ENCODE results near the genes COPS7A, PTMS, GNB3, C12orf57, C1S and C1RL.

DNA sequence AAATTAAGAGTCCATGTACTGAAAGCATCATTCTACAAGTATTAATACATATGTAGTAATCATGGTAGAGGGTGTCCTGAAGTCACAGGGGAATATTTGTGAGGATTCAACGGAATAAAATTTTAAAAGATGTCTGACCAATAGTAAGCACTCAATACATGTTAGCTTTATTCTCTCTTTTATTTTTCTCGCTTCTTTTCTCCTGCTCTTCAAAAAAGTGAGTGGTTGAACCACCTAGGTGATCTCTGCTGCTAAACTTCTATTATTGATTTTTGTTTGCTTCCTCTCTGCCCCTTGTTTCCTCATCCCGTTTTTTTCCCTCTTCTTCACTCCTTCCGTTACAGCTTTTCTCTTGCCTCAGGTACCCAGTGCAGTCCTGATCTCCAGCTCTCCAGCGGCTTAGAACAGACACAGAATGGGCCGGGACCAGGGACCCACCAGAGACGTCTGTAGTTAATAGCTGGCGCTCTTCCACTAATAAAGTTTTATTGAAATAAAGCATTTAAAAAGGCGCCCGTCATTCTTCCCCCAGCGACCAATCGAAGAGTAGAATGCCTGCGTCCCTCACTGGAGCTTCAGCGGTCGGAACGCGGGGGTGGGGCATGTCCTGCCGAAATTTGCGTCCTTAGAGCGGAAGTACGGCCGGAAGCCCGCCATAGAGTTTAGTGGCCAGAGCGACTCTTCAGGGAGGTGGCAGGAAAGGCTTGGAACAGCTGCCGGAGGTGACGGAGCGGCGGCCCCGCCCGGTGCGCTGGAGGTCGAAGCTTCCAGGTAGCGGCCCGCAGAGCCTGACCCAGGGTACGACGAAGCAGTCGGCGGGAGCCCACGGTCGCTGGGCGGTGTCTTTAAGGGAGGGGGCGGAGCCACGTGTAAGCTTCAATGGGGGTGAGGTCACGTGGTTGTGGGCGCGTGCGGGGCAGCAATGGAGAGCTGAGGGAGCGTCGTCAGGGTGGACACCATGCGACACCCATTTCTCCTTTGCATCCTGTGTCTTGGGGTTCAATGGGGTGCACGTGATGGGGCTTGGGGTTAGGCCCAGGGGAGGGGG is at the start of gene COPS7A:
Gene COPS7A, plus strand, starts transcription at position 665 of the 1,048 bp plus-strand sequence.
- RRBS = 2% methylated on average over 4 of the region's 51 CpGs

DNA sequence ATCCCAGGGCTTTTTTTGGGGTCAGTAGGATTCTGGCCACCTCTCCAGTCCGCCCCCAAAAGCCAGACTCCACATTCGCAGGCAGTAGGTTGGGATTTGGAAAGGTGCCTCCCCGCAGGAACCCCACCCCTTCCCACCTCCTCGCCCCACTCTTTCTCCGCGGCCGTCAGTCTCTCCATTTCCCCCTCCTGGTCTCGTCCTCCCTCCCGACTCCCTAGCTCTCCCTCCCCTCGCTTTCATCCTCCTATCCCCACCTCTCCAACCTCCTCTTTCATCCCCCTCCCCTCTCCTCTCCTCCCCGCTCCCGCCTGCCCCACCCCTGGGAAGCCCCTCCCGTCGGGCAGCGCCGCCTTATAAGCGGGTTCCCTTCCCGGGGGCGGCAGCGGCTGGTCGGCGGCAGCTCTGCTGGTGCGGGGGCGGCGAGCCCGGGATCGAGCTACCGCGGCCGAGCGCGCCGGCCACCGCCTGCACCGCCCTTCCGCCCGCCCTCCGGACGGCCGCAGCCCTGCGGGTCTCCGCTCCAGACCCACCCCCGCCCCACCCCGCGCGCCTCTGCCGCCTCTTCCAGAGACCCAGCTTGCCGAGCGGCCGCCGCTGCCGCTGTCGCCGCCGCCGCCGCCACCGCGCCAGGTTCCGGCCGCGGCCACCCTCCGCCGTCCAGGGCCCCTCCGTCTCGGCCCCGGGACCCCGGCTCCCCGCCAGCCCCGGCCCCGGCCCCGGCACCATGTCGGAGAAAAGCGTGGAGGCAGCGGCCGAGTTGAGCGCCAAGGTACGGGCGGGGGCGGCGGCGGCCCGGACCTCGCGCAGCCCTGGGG is at the start of gene PTMS:
Gene PTMS, plus strand, starts transcription at position 382 of the 815 bp plus-strand sequence.
- RRBS = 1% methylated on average over 34 of the region's 85 CpGs

GRCh38 chr12:6768473-6769025 is 2.4 kb downstream of the PTMS start:
- RRBS = no CpG with 5 or more reads among the region's 7 CpGs

- RRBS = no CpG with 5 or more reads among the region's 13 CpGs
These were observed 988 bp upstream of the LAG3 start for GRCh38 chr12:6771071-6771993.

- RRBS = 95% methylated on average over 26 of the region's 70 CpGs
These were observed 1.5 kb downstream of the LAG3 start for GRCh38 chr12:6773450-6774527.

GRCh38 chr12:6790616-6791210 is 1.4 kb downstream of the CD4 start:
- RRBS = no CpG with 5 or more reads among the region's 11 CpGs

DNA sequence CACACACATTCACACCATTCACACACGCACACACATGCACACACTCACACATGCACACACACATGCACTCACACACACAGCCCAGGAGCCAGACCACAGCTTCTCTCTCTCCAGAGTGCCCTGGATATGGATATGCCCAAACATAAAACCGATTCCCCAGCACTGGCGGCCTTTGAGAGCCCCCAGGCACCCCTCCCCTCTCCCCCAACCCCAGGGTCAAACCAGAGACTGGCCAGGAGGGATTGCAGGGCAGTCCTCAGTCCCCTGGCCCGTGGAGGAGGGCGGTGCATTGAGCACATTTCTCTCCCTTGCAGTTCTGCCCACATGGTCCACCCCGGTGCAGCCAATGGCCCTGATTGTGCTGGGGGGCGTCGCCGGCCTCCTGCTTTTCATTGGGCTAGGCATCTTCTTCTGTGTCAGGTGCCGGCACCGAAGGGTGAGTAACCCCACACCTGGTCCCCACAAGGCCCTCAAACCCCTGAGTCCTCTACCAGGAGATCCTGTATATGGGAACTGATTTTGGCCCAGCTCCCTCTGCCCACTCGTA is 3.4 kb upstream of the GPR162 start:
- RRBS = 82% methylated on average over 4 of the region's 12 CpGs

DNA sequence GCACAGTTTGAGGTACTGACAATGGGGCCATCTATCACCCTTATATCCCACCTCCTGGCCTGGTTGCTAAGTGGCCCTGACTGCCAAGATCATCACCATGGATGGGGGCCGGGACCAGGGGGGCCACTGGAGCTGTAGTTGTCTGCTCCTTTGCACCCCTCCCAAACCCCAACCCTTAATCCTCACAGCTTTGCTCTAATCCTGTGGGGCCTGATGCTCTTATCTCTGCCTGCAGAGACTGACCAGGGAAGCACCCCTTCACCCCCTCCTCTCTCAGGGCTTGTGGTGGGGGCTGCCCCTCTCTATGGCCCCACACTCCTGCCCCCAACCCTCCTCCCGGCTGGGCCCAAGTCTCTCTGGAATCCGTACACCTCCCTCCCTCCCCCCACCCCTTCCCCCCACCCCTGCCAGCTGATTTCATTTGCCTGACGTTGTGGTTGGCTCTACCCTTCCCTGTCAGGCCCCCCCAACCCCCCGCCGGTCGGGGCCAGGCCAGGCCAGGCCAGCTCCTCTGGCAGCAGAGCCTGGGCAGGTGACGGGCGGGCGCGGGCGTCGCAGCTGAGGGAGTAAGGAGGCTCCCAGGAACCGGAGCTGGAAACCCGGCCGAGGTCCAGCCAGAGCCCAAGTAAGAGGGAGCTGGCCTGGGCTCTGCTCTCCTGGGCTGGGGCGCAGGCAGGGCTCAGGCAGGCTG is at the start of gene GNB3:
Gene GNB3, plus strand, starts transcription at position 517 of the 691 bp plus-strand sequence.
- RRBS = 94% methylated on average over 4 of the region's 17 CpGs

- RRBS = no CpG with 5 or more reads among the region's 3 CpGs
These were observed 2.2 kb downstream of the ATN1 start for GRCh38 chr12:6929878-6930452.

- RRBS = 6% methylated on average over 4 of the region's 52 CpGs
These were observed at the start of gene C12orf57 for GRCh38 chr12:6943189-6944377. Gene C12orf57 (plus strand): TSS chr12:6944022.

GRCh38 chr12:6948082-6948700 is 3.0 kb upstream of the PTPN6 start:
- RRBS = no CpG with 5 or more reads among the region's 9 CpGs

DNA sequence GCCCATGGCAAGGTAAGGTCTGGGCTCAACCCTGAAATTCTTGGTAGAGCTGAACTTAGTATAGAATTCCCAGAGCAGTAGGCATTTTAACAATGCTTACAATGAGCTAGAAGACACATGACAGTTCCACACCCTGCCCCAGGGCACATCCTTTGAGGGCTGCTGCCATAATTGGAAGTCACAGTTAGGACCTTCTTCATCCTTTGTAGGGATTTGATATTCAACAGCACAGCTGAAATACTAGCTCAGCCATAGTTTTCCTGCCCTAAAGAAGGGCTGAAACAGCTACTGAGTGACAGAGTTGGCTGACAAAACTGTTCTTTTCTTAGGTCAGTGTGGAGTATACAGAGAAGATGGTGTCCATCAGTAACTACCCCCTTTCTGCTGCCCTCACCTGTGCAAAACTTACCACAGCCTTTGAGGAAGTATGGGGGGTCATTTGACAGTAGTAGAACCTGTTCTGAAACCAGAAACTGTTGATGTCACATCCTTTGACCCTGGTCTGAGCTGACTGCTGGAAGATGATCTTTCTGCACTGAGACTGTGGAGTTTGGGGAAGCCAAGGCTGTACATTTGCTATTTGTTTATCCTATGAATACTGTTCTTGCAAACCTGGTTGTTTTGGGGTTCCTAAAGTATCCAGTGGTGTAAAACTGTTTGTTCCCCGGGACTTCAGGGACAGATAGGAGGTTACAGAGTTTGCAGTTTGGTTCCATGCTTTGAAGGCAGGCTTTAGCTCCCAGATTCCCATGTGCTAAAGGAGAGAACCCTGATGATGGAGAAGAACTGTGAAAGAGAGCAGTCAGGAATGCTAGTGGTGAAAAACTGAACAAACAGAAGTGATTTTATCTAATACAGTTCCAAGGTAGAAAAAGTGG is 4.9 kb downstream of the EMG1 start:
- RRBS = no CpG with 5 or more reads among the region's 1 CpG

DNA sequence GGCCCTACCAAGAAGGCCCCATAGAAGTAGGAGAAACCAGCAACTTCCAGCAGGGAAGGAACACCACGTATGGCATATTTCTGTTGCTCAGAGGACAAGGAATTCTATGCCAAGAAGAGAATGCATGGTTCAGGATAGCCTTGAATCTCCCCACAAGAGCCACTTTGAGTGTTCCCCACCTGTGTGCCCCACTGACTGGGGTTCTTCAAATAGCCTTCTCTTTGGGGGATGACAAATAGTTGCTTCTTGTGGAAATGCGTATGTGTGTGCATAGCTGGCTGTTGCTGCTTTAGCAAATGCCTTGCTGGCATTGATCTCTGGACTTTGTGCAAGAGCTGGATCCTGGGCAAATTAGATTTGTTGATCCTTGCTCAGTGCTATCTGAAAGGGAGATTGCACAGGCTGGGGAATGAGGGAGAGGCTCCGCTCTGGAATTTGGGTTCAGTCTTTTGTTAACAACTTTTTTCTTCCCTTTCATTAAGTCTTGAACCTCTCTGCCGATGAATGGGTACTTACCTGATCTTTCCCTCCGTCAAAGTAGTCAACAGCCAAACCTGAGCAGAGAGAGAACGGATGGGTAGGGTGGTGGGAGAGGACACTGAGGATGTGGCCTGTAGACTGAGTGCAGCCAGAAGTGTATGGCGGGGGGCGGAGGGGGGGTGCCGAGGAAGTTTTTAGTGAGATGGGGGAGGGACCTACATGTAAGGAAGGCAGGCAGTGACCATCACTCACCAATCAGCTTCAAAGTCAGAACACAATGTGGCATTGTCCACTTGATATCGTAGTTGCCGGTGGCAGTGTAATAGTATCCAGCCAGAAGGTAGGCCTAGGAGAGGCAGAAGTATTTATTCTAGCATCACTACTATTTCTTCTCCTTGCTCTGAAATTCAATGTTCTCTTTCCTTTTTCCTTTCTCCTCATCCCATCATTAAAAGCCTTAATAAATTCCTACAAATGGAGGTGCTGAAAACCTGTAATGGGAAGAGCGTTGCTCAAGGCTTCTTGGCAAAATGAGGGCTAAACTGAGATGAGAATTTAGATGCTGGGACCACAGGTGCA is 10.7 kb downstream of the EMG1 start:
- RRBS = no CpG with 5 or more reads among the region's 12 CpGs

DNA sequence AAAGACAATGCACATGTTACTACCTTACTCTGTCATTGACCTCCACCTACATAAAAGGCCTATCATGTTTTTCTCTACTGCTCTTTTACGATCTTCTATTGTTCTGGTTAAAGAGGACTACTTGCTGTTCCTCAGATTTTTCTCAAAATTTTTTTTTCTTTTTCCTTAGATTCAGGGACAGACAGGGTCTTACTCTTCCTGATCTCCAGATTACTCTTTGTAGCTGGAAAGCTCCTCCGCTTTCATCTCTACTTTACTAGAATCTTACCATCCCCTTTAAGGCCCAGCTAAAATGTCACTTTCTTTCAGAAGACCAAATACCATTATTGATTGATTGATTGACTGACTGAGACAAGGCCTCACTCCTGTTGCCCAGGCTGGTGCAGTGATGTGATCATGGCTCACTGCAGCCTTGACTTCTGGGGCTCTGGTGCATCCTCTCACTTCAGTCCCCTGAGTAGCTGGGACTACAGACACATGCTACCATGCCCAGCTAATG is 8.1 kb downstream of the LPCAT3 start:
- RRBS = no CpG with 5 or more reads among the region's 2 CpGs

- RRBS = no CpG with 5 or more reads among the region's 23 CpGs
These were observed 19.8 kb upstream of the LPCAT3 start for GRCh38 chr12:7038001-7038646.

DNA sequence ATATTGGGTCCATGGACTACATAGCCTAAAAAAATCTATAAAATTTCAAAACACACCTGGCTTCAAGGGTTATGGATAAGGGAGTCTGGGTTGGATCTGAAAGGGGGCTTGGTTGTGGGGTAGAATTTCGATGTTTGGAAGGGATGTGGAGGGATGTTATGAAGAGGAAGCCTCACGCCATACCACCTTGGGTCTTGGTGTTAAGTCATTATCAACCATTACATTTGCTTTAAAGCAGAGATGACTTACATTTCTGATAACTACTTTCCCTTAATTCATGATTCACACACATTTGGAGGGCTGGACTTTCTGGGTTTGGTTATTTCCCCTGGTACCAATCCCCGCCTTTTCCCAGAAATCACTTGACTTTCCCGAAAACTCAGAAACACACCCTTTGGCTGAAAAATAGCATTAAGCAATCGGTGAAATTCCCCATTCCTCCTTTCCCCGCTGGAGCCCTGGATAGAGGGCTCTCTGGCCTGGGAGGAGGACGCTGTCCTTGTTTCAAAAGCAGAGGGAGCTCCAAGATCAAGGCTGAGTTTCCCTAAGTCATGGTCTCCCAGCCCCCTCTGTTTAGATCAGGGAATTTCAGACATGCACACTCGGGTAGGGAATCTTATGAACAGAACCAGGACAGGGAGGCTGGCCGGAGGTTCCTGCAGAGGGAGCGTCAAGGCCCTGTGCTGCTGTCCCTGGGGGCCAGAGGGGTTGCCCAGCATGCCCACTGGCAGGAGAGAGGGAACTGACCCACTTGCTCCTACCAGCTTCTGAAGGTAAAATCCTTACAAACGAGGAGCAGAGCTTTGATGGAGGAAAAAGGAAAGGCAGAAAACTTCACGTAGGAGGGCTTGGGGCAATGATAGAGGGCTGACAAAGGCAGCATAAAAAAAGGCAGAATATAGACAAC is at the start of gene C1S:
Gene C1S, plus strand, starts transcription at position 614 of the 907 bp plus-strand sequence.
- RRBS = no CpG with 5 or more reads among the region's 12 CpGs

DNA sequence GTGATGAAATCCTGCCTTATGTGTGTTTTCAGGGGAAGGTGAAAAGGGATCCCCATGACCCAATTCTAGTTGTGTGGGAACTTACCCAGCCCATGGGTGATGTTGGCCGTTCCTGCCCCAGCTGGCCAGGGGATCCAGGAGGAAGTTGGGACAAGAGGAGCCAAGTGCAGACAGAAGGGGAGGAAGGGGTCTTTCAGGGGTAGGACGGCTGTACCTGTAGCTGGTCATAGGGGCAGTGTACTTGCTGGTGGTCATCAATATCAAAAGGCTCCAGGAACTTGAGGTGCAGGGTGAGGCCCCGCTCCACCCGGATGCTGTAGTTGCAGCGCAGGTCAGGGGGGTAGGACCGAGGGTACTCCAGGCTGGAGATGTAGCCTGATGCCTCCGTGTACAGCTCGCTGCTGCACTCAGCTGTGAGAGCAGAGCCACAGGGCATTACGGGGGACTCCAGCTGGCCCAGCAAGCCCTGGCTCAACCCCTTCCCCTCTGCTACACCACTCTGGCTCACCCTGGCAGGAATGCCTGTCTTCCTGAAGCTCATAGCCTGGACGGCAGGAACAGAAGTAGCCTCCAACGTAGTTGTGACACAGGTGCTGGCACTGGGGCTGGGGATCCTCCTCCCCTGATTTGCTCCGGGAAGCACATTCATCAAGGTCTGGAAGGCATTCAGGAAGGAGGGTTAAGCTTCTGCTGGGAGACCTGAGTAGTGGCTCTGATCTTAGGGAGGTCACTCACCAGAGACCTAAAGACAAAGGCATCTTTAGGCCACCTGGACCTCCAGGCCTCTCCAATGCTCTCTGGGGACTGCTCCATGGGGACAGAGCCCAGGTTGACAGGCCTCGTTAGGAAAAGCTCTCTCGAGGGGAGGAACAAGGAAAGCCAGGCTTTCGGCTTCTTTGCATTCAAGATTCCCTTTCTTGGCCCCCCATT is 2.9 kb downstream of the C1R start:
- RRBS = no CpG with 5 or more reads among the region's 15 CpGs

GRCh38 chr12:7090009-7090692 is 2.1 kb downstream of the C1R start:
- RRBS = no CpG with 5 or more reads among the region's 9 CpGs

DNA sequence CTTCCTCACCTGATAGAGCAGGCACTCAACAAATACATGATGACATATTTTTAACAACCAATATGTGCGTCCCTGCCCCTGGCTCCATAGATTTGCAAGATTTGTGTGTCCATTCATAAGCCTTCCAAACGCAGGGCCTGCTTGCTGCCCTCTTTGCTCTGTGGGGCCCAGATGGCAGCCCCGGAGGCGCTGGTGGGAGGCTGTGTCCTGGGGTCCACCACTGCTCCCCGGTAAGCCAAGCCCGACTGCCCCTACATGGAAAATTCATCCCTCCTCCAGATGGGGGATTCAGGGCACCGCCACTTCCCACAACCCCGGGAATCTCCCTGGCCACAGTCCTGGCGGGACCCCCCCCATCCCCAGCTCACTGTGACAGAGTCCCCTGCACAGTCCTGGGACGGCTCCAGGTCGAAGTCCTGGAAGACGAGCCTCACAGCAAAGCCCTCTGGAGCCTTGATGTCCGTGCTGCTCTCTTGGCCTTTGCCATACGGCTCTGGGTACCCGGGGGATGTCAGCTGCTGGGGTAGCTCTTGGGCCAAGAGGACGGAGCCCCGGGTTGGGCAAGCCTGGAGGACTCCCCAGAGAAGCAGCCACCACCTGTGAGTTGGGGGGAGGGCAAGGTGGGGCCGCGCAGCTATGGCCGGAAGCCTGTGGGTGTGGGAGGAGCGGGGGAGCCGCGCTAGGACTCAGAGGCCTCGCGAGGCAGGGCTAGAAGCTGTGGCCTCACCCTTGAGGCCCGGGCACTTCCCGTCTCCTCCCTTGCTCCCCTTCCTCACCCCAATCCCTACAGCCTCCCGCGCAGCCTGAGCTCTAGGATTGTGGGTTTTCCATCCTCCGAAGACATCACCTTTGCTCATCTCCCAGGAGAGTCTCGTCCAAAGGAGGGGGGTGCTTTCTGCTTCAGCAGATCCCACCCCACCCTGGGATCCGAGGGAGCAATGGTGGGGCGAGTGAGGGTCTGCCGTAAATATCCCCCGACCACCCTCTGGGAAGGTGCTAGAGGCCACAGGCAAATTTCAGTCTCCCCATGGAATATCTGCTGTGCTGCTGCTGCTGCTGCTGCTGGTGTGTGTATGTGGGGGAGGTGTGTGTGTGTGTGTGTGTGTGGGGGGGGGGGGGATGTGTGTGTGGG is 765 bp downstream of the C1RL start:
- RRBS = 64% methylated on average over 15 of the region's 35 CpGs

DNA sequence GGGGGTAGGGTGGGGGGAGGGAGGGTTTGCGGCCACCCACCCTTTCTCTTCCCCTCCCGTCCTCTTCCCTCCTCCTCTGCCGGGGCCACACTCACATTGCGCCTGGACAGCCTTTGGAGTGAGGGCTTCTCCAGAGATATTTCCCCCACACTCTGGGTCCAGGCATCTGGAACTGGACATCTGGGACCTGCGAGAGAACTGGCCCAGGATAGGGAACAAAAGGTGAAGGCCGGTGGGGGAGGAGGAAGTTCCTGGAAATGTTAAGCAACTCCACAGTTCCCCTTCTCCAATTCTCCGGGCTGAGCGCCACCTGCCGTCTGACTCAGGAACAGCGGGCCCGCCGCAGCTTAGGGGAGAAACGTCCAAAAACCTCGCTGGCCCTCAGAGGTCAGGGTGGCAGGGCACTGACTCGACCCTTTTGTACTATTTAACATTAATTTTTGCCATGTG is at the start of gene C1RL:
Gene C1RL, minus strand, starts transcription at position 200 of the 450 bp plus-strand sequence.
- RRBS = 7% methylated on average over 1 of the region's 15 CpGs

All from PFSK-1 (cell line).